Lower leg skin (tissue), 2 donors: Measurements from ENCODE around the genes PLRG1 and NPY2R.

DNA sequence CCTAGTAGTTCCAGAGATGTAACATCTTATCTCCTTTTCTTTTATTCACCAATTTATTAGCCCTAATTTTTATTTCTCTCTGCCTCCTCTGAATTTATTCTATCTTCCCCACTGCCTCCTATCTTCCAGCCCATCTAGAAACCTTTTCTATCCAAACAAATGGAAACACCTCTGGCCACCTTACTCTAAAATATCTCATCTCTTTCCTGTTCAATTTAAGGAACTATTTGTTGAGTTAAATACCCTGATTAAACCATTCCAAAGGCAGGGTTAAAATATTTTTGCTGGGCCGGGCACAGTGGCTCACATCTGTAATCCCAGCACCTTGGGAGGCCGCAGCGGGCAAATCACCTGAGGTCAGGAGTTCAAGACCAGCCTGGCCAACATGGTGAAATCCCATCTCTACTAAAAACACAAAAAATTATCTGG, 25.3 kb upstream of the MND1 start:
- PRO-cap: no peak
- RAMPAGE, long total RNA, 2 experiments: no peak in any of the 2 experiments

DNA sequence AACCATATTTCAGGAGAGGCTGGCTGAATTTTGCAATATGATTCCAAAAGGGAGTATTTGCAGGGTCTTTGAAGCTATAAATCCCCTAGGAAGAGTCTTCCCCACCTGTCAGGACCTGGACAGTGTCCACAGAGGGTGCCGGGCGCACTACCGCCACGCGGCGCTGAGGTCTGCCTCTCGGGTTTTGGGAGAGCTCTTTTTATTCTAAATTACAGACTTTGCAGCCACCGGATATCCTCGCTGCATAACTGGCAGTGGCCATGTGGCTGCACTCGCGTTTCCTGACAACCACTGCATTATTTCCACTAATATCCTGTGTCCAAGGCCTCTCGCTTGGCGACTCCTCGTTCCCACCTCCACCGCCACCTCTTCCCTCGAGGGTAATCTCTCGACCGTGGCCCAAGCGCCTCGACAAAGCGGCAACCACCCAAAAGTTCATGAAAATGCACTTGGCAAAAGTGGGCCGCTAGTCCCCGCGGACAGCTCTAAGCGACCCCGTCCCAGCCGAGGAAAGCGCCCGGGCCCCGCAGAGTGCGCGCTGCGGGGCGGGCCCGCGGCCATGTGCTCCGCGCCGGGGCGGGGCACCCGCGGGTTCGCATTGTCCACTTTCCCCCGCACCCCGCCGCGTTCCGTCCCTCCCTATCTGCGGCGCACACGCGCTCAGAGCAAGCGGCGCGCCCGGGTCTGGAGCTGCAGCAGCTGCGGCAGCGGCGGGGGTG, 457 bp upstream of the TMEM131L start:
- PRO-cap: bidirectional peak, plus-strand start outside the sequence, minus-strand start at position 662 of the sequence
- RAMPAGE, long total RNA, 2 experiments: no peak in any of the 2 experiments

DNA sequence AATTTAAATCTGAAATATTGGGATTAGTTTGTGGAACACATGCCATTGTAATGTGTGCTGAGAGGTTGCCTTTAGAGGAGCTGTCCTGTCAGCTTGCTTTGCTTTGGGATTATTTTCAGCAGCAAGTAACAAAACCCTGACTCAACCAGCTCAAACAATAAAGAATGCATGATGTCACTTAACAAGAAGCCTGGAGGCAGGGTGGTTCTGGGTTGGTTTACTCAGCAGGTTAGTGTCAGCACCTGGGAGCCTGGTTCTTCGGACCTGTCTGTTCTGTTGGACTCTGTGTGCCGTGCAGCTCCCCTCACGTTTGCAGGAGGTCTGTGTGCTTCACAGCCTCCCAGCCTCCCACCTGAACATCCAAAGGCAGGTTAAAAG, 20.1 kb downstream of the TMEM131L start:
- PRO-cap: no peak
- RAMPAGE, long total RNA, 2 experiments: no peak in any of the 2 experiments

DNA sequence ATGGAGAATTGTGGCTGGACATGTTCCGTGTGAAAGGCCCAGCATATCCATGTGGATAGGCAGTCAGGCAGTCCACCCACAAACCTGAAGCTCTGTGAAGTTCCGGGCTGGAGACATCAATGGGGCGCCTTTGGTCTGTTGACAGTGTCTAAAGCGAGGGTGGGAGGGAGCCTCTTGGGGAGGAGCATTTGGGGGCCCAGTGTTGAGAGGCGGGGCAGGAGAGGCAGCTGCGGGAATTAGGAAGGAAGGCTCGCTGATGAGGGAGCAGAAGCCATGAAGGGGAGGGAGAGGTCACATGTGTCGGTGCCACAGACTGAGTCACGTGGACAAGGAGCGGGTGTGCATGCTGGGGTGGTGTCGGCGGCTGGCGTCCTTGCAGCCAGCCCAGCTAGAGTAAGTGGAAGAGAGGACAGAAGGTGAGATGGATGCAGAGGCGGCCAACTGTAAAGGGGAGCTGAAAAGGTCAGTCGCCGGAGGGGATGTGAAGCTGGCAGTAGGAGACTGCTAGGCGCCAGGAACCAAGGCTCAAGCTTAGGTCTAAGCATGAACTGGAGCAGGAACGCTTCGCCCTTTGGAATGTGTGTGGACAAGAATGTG, 44.1 kb upstream of the TLR2 start:
- PRO-cap: no peak
- RAMPAGE, long total RNA, 2 experiments: no peak in any of the 2 experiments

DNA sequence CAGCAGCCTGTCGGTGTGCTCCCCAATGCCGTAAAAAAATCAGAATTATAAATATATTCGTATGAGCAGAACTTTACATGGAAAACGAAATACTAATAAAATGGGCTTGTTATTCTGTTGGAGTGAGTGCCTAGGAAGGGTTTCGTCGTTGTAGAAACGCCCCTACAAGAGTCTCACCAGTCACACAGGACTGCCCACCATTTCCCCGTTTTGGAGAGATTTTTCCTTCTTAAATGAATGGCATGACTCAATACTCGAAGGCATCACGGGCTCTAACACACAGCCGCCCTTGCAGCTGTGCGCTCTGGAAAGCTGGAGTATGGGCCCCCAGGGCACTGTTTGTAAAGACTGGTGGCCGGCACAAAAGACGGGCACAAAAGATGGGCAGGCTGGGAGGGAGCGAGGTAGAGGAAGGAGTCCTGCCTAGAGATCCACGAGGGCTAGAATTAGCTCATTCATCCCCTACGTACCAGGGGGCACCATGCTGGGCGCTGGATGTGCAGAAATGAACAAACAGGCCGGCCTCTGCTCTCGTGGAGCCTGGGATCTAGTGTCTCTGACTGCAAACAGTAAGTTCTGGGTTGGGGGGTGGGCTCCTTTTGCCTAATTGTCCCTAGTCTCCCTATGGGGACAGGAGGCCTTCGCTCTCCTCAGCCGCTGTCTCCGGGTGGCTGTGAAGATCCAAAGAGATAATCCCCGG, 930 bp upstream of the SFRP2 start:
- PRO-cap: unidirectional peak, minus-strand start at position 204 of the sequence
- RAMPAGE, long total RNA, 2 experiments: no peak in any of the 2 experiments

- PRO-cap: no peak
- RAMPAGE, long total RNA, 2 experiments: no peak in any of the 2 experiments
These were observed 145.0 kb upstream of the SFRP2 start for GRCh38 chr4:153933890-153934215.

DNA sequence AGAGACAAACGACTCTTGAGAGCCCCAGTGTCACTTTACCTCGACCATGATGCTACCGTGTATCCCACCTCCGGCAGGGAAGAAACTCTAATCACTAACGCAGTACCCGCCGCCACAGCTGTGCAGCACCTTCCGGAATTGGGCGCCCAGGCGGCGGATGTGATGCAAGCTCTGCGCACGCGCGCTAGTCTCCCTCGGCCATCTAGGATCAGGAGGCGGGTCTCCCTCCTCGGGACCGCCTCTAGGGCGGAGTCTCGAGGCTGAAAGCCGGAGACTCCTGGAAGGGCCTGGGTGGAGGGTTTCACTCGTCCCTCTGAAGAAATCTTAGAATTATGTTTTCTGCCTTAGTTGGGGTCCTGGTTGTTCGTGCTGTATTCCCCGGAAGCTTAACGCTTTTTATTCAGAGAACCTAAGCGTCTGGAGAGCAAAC, at the start of gene PLRG1:
Gene PLRG1, minus strand, starts transcription at position 140 of the 430 bp plus-strand sequence.
- PRO-cap: bidirectional peak, plus-strand start at position 263 of the sequence, minus-strand start at position 159 of the sequence
- RAMPAGE, long total RNA, 2 experiments: start-site peak on the minus strand in 2 of 2 experiments, centred at positions 129 to 130 of the sequence, 111 to 152 reads per replicate

DNA sequence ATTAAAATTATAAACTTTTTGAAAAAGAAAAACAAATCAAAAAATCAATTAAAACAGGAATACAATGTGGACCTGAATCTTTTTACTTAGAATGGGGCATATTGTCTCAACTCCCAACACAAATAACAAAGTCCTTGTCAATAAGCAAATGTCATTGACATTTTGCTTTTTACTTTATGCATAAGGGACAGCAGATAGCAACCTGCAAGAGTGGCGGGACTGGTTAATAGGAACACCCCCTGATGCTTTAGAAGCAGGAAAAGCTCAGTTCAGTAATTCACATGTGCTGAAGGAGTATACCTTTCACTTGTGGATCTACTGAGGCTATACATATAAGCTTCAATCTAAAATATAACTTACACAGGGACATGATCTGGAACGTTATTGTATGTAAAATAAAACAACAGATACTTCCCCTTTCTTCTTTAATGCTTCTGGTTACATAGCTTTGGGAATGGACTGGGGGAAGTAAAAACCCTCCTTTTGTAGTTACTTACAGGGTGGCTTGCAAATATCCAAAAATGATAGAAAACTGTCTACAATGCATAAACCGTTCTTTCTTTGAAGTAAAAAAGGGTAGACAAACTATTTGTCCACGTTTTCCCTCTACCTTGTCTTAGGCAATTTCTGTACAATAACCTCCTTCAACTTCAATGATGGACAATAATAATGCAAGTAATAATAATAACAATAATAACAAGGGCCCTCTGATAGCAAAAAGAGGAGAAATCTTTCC, 1.9 kb downstream of the FGG start:
- PRO-cap: no peak
- RAMPAGE, long total RNA, 2 experiments: no peak in any of the 2 experiments

DNA sequence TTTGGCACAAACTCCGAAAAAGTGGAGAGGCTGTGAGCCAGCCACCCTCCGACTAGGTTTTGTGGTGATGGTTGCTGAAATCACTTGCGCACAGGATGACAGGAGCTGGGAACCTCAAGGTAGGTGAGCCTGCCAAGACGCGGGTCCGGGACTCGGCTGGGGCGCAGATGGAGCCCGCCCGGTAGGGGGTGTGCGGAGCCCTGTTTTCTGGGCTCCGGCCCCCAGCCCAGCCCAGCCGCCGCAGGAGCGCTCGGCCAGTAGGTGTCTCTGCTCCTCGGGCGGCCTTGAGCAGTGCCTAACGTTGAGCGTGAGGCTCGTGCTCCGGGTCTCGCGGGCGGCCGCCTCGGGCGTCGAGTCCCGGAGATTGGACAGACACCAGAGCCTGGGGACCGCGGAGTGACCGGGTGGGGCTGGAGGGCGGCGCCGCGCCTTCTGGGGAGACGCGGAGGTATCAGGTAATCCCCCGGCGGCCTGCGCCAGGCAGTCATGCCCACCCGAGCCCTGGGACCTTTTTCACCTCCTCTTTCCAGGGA, 14.3 kb upstream of the FGG start:
- PRO-cap: no peak
- RAMPAGE, long total RNA, 2 experiments: no peak in any of the 2 experiments

DNA sequence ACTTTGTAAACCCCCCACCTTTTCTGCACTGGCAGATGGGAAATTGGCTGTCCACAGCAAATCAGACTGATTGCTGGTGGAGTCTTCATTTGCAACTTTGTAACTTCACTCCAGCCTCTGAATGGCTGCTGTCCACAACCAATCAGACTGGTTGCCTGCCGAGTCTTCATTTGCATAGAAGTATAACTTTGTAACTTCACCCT, 46.1 kb upstream of the FGG start:
- PRO-cap: no peak
- RAMPAGE, long total RNA, 2 experiments: no peak in any of the 2 experiments

- PRO-cap: no peak
- RAMPAGE, long total RNA, 2 experiments: no peak in any of the 2 experiments
These were observed at the start of gene NPY2R for GRCh38 chr4:155208270-155209244. TSS of gene NPY2R (plus strand) at chr4:155208636.

GRCh38 chr4:155889438-155890015, 14.0 kb upstream of the TDO2 start:
- PRO-cap: no peak
- RAMPAGE, long total RNA, 2 experiments: no peak in any of the 2 experiments

DNA sequence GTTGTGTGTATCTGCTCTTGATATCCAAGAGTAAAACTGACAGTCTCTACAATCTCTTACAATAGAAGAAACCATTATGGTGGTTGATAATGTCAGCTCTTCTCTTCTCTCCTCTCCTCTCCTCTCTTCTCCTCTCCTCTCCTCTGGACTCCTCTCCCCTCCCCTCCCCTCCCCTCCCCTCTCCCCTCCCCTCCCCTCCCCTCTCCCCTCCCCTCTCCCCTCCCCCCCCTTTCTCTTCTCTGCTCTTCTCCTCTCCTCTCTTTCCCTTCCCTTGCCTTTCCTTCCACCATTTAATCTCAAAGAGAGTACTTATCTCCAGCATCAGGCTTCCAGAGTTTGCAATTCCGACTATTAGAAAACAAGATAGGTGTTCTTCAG, 6.2 kb downstream of the TDO2 start:
- PRO-cap: no peak
- RAMPAGE, long total RNA, 2 experiments: no peak in any of the 2 experiments

DNA sequence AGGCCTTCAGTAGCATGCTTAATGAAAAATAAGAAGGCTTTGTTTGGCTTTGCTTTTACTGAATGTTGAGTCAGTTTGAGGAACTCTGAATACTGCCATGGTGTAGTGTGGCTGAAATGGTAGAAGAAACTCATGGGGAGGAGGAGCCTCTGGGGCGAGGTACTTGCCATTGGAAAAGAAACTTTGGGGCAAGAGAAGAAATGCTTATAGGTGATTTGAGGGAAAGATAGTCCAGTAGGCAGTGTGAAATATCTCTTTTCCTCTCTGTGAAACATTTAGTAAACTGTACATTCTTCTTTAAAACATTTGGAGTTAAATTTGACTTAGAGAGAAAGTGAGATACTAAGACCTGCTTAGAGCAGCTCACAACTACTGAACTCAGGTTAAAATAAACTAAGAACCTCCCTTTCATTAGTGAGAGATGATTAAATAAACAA, 361.7 kb downstream of the PDGFC start:
- PRO-cap: no peak
- RAMPAGE, long total RNA, 2 experiments: no peak in any of the 2 experiments

DNA sequence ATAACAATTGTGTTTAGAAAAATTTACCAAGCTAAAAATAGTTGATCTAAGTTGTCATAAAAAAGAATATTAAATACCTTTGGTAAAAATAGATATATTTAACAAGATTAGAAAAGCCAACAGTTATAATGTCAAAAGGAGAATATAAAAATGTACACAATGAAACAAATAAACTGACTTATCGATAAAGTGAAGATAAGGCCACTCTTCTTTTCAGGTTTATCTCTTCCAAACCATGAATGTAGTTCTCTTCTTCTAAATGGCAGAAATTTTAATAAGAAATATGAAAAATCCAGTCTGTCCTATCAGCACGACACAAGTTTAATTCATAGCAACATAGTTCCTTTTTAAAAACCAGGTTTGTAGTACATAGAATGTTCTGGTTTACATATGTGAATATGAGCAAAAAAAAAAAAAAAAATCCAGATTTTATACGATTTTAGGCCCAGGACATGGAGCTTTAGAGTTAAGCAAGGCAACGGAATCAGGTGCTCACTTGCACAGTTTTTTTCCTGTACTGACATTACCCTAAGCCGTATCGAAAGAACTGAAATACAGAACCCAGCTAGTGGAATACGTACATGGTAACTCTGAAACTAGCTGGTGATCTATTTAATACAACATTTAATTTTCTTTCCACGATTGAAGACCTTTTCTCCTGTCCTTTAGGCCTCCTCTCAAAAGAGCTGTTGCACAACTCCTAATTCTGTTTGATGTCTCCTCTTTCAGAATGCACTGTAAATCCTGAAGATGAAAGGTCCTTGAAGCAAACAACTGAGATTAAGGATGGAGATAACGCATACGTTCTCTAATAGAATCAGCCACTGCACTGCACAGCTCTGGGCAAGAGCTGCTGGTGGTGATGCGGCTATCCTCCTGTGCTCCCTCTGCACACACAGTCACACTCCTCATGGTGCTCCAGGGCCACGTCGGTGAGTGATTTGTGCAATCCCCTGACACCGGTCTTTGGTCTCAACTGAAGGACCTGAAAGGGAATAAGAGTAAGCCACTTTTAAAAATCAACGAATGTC, 209.1 kb downstream of the PDGFC start:
- PRO-cap: no peak
- RAMPAGE, long total RNA, 2 experiments: no peak in any of the 2 experiments

- PRO-cap: no peak
- RAMPAGE, long total RNA, 2 experiments: no peak in any of the 2 experiments
These were observed 200.2 kb downstream of the PDGFC start for GRCh38 chr4:156771332-156771902.

DNA sequence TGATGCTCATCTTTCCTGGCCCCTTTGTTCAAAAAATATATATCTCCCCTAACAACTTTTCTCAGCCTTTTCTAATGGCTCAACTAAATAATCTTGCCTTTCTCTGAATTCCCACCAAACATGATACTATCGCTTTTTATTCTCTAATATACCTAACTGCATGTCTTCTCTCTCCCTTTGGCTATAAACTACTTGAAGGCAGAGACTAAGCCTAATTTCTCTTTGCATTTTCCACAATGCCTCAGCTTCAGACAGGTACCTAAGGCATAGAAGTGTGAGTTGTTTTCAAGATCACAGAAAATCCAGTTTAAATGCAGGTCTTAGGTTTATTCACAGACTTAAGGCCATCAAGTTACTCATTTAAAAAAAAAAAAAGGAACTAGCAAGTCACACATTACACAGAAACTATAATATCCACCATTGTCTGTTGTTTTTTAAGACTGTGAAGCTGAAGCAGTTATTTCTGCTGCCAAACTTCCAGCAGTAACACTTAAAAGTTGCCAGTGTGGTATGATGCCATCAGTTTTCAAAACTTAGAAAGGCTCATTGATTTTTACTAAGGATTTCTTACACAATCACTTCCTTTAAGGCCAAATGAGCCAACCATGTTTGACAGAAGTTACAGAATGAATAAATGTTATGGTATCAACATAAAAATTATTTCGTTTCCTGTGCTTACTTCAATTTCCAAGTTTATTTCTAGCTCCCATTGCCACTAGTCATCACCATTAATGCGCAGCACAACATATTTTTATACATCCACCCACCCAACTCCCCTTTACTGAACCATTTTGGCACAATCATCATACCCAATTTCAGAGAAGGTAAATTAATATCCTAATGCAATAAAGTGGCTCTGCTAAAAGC, 13.4 kb downstream of the PDGFC start:
- PRO-cap: no peak
- RAMPAGE, long total RNA, 2 experiments: no peak in any of the 2 experiments

GRCh38 chr4:158090374-158090581, 82.5 kb downstream of the GASK1B start:
- PRO-cap: no peak
- RAMPAGE, long total RNA, 2 experiments: no peak in any of the 2 experiments

GRCh38 chr4:158125200-158126402, 47.2 kb downstream of the GASK1B start:
- PRO-cap: no peak
- RAMPAGE, long total RNA, 2 experiments: no peak in any of the 2 experiments

DNA sequence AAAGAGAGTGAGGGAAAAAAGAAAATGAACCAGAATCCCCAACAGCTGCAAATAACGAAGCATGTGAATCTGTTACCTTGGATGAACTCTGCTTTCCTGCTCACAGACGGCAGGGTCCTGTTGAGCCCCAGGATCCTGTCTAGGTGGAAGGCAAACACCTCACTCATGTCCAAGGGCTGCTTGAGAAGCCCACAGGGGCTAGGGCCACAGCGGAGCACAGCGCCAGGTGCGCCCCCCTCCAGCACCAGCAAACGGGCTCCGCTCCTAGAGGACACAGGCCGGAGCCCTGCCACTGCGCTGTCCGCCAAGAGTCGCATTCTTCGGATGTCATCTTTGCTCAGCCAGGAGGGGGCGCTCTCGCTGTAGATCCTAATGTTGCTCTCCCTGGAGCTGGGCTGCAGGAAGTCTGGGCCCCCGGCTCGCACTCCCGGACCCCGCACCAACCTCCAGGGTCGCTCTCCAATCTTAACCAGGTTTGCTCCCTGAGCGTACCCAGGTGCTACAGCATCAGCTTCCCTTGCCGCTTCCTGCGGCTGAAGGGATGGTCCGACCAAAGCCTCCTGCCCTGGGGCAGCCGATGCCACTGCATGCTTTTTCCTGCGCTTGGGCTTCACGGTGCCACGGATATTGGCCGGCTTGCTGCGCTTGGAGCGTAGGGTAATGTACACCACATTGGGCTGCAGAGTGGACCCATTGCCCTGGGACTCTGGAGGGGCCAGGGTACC, 2.3 kb downstream of the GASK1B start:
- PRO-cap: unidirectional peak, minus-strand start at position 319 of the sequence
- RAMPAGE, long total RNA, 2 experiments: no peak in any of the 2 experiments